Helper T cell (primary cell): Measurements from ENCODE around the genes C17orf97 and YWHAE.

- PRO-cap, 2 experiments: no peak in any of the 2 experiments
Observed at GRCh38 chr17:226801-227488, 45.5 kb upstream of the DOC2B start.

- PRO-cap, 2 experiments: no peak in any of the 2 experiments
Observed at GRCh38 chr17:245192-245813, 63.9 kb upstream of the DOC2B start.

GRCh38 chr17:310951-311319 lies 41.7 kb downstream of the RPH3AL start:
- PRO-cap, 2 experiments: no peak in any of the 2 experiments

GRCh38 chr17:319203-319682 lies 33.4 kb downstream of the RPH3AL start:
- PRO-cap, 2 experiments: no peak in any of the 2 experiments

GRCh38 chr17:331928-332949 lies 20.4 kb downstream of the RPH3AL start:
- PRO-cap, 2 experiments: no peak in any of the 2 experiments

- PRO-cap, 2 experiments: no peak in any of the 2 experiments
Observed at GRCh38 chr17:334810-335531, 17.6 kb downstream of the RPH3AL start.

DNA sequence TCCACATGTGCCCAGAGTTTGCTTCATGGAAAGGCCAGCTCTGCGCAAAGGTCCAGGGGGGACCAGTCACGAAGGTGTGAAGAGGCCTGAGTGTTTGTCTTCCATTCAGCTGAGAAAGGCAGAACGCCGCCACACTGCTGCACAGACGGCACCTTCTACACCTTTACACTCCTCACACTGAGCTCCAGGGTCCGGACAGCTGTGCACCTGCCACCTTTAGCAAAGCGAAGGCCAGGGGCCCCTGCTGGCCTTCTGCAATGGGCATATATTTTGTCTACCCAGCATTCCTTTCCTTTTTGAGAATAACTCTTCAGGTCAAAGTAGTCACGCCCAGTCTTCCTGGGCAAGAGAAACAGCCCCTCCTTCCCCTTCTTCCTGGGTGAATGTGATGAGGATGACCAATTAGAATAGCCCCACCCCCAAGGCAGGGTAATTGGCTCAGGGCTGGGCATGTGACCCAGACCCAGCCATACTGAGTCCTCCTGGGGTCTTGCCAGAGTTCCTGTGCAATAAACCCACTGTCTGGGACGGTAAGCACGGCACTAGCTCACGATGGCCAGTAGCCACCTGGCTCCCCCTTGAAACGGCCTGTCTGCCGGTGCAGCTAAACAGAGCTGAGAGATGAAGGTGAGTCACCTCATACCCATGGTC lies 2.4 kb upstream of the RPH3AL start:
- PRO-cap, 2 experiments: no peak in any of the 2 experiments

GRCh38 chr17:409705-410835 lies at the start of gene C17orf97:
C17orf97 (plus strand) TSS chr17:410325.
- PRO-cap, 2 experiments: peak in 2 of 2 experiments; most common plus-strand start chr17:410223 (in 1); most common minus-strand start chr17:409991 (in 2)

DNA sequence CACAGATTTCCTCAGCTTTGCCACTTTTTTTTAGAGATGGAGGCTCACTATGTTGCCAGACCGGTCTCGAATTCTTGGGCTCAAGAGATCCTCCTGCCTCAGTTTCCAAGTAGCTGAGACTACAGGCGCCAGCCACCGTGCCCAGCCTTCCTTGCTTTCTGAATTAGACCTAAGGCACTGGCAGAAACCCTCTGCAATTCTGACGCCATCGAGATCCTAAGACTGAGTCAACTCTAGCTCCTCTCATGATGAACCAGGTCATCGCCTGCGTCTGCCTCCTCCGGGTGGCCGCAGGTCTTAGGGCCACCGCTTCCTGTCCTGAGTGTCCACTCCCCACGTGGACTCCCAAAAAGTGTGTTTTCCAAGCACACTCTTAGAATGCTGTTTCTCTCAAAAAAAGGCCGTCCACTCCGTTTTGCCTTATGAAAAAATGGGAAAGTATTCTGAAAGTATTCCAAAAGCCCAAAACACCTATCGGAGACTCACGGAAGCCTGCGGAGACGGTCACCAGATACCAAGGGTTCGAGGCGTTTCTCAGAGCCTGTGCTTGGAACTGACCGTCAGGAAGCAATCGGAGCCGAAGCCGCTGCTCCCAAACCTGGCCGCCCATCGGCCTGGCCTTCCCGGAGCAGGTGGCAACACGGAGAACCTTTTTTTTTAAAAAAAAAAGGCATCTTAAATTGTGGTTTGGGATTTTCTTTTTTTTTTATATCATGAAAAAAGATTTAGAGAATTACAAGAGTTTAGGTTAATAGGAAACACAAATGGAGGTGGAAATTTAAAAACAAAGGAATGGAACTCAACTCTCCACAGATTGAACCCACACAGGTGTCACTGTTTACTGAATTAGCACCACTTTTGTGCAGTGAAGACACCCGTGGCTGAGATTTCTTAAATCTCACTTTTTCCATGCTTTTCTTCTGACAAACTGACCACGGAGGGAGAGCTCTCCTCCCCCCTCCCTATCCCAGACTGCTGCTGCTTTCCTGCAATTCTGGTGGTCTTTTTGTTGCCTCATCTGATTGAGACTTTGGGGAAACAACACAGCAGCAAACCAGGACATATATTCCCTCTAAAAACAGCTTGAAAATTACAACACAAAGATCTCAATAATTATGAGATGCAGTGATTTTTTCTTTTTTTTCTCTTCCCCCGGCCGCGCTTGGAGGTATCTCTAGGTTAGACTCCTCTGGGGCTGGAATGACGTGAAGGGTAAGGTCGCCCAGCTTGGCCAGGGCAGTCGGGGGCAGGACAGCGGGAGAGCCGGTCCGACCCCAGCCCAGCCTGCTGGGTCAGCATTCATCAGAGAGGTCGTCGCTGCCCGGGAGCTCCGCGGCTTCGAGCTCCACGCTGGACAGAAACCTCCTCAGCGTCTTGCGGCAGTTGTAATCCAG lies 32.2 kb downstream of the C17orf97 start:
- PRO-cap, 2 experiments: no peak in any of the 2 experiments

DNA sequence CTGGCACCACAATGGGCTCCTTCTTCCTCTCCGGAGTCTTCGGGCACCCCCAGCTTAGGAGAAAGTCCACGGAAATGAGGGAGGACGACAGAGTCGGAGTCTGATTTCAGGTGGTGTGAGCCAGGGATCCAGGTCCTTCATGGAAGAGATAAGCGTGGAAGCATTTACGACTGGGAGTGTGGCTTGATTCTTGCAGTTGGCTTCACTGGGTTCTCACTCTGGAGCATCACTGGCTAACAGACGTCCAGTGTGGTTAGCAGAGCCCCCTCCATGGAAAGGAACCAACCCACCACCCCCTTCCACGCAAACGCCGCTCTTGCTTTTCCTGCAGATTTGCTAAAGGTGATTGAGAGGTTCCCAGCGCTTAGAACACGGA lies 878 bp downstream of the TLCD3A start:
- PRO-cap, 2 experiments: no peak in any of the 2 experiments

DNA sequence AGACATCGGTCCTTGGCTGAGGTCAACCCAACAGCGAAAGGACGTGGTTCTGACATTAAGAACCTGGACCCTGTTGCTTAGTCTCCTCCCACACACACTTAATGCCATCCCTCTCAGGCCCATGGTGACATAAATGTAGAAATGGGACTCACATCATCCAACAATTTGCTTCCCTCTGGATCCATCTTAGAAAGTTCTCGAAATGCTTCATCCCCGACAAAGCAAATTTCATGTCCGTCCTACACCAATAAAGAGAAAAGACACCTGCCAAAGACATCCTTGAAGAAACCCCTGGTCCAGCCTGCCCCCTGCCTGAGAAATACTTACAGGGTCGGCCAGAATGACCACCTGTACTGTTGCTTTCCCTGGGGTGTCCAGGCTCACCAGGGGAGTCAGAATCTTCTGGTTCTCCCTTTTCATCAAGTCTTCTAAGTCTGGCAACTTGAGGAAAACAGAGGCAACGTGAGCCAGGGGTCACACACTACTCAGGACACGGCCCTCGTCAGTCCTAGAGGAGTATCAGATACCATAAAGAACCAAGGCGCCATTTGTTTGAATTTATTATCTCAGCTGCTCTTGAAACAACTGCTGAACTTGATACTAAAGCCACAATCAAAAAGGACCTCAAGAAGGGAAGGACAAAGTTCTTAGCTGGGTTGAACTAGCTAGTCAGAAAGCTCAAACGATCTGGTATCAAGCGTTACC lies 12.2 kb downstream of the GLOD4 start:
- PRO-cap, 2 experiments: no peak in any of the 2 experiments

DNA sequence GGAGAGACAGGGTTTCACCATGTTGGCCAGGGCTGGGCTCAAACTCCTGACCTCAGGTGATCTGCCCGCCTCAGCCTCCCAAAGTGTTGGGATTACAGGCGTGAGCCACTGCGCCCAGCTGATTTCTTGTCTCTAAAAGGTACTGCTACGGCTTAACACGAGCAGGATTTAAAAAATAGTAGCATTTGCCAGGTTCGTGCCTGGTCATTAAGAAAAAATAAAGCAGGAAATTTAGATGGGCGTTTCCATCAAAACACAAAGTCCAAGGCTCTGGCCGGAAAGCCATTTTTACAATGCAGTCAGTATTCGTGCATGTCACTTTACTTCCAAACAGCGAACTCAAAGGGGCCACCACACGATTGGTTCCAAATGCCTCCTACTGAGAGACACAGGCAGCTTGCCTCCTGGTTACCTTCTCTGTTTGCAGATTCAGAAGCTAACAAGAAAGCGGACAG lies 66.2 kb downstream of the MRM3 start:
- PRO-cap, 2 experiments: no peak in any of the 2 experiments

DNA sequence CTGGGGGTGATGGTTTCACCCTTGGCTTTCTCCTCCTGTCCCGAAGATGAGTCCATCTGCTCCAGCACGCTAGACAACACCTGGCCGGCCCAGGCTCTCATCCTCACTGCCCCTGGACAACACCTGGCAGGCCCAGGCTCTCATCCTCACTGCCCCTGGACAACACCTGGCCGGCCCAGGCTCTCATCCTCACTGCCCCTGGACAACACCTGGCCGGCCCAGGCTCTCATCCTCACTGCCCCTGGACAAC lies 58.1 kb downstream of the NXN start:
- PRO-cap, 2 experiments: no peak in any of the 2 experiments

DNA sequence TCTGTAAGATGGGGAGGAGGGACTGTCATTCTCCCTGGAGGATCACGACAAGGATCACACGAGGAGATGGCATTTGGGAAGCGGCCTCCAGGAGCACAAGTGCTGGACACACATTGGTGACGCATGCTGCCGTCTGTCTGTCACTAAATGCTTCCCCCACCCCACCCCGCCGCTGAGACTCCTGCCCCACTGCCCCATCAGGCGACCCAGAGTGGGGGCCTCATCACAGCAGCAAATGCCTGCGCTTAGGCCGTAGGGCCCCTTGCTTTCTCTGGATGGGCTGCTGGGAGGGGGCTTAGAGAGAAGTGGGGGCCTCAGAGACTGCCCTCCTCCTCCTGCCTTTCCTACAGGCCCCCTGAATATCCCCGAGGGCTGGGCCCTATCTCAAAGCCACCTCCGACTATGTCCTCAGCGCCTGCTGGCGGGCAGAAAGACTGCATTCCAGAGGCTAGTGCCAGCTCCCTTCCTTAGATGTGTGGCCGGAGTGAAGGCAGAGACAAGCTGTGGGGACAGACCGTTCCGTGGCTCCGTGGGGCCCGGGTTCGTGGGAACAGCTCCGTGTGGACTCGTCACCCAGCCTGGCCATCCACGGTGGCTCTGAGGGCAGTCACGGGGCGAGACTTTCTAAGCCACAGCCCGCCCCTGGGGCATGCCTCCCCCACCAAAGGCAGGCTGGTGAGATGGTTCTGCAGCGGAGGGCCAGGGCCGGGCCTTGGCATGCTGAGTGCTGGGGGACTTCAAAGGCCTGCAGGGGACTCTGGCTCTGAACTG lies 50.1 kb downstream of the TIMM22 start:
- PRO-cap, 2 experiments: no peak in any of the 2 experiments

- PRO-cap, 2 experiments: no peak in any of the 2 experiments
Observed at GRCh38 chr17:1090408-1090878, 89.3 kb downstream of the ABR start.

DNA sequence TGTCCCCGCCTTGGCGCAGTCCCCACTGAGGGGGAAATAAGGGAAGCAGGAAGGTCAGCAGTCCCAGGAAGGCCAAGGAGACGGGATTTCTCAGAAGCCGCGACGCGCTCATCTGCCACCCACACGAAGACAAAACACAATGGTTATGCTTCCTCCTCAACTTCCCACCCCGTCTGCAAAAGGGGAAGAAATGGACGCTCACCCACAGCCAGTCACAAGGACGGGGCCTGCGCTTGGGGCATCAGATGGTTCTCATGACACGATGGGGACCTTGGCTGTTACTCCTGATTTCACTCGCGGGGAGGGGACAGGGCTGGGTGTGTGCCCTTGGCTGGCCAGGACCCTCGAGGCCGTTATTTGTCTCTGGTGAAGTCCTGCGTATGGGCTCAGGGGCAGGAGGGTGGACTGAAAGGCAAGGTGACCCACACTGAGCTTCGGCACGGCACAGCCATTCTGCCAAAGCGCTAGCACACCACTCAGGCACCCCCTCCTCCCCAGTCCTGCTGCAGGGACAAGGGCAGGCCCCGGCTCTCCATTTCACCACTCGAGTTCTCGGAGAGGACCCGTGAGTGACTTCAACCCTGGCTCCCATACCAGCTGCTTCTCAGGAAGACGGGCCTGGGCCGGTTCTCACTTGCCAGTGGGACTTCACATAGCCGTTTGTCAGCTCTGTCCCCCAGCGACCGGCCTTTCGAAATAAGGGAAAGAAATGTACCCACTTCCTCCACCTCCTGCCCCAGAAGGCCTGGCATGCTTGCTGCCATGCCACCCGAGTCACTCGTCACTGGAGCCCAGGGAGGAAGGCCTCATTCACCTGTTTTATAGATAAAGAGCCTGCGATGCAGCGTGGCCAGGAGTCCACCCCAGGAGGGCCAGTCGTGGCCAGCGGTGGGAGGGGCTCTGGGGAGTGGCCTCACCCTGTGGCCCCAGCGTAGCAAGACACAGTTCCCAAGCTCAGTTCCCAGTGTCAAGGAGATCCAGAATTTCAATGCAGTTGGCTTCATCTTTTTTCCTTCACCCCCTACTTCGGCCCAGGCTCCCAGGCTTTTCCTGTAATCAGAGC lies 84.4 kb downstream of the ABR start:
- PRO-cap, 2 experiments: no peak in any of the 2 experiments

DNA sequence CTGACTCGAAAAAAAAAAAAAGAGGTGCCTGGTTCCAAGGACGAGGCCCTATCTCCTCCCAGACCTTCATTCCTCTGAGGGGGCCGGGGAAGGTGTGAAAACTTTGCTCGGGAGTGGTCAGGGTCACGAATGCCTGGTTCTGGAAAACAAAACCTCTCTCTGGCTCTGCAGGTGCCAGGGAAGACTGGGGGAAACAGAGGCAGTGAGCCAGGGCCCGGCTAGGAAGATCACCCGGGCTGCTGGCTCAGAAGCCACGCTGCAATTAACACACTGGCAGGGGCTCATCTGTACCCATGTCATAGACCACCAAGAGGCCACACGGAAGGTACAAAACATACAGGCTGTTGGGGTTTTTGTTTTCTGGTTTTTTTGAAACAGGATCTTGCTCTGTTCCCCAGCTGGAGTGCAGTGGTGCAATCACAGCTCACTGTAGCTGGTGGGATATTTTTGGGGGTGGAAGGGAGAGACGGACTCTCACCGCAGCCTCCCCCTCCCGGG lies 19.3 kb upstream of the ABR start:
- PRO-cap, 2 experiments: no peak in any of the 2 experiments

GRCh38 chr17:1399292-1400243 lies at the start of gene YWHAE:
YWHAE (minus strand) TSS chr17:1400222.
- PRO-cap, 2 experiments: peak in 2 of 2 experiments; most common plus-strand start chr17:1399832 (in 2); most common minus-strand start chr17:1400205 (in 2)

GRCh38 chr17:1422693-1423925 lies 23.1 kb upstream of the YWHAE start:
- PRO-cap, 2 experiments: no peak in any of the 2 experiments

- PRO-cap, 2 experiments: no peak in any of the 2 experiments
Observed at GRCh38 chr17:1461158-1461644, 5.2 kb upstream of the CRK start.